A673 (cell line): ENCODE data around the genes PPP2R2B and C5orf46.

DNA sequence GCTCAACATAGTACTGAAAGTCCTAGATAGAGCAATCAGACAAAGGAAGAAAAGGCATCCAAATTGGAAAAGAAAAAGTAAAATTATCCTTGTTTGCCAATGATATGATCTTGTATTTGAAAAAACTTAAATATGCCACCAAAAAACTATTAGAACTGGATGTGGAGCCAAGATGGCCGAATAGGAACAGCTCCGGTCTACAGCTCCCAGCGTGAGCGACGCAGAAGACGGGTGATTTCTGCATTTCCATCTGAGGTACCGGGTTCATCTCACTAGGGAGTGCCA is 93.3 kb upstream of the GPR151 start:
- PRO-cap = no peak

- PRO-cap = no peak
Measured at GRCh38 chr5:146878026-146879152, at the start of gene PPP2R2B. Gene PPP2R2B (minus strand): TSS chr5:146878757.

- PRO-cap = no peak
Measured at GRCh38 chr5:146919156-146919771, 40.7 kb upstream of the PPP2R2B start.

GRCh38 chr5:147073097-147073588 is 161.7 kb upstream of the STK32A start:
- PRO-cap = no peak

DNA sequence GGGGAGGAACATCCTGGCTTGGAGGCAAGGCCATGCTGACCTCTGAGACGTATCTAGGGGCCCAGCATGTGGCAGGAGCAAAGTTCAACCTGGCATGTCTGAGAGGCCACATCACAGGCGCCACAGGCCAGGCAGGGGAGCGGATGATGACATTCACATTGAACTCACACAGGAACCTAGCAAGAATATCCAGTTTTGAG is 64.3 kb upstream of the STK32A start:
- PRO-cap = no peak

DNA sequence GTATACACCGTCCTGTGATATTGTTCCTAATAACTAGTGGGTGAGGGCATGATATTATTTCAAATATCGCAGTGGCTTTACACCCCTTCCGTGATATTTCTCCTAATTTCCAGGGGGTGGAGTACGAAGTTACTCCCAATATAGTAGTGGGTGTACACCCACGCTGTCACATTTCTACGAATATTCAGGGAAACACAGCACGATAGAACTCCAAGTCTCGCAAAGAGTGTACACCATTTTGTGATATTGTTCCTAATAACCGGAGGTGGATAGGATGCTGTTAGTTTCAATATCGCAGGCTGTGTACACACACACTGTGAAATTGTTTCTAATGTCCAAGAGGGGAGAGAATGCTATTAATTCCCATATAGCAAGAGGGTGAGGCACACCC is 865 bp upstream of the STK32A start:
- PRO-cap = no peak

- PRO-cap = no peak
Measured at GRCh38 chr5:147424498-147425202, 85.2 kb downstream of the DPYSL3 start.

GRCh38 chr5:147454483-147454994 is 55.3 kb downstream of the DPYSL3 start:
- PRO-cap = no peak

DNA sequence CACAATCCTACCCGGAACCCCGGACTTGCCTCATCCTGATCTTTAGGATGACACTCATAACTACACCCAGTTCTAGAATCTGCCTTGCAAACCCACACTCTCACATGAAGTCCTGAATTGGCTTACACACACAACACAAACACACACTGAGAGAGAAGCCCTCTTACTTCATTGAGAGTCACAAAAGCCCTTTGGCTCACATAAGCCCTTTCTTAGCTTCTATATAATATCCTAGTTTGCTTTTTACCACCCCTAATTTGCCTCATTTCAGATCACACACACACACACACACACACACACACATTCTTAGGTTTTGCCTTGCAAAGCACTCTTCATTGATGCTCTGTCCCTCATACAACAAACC is 577 bp upstream of the DPYSL3 start:
- PRO-cap = no peak

DNA sequence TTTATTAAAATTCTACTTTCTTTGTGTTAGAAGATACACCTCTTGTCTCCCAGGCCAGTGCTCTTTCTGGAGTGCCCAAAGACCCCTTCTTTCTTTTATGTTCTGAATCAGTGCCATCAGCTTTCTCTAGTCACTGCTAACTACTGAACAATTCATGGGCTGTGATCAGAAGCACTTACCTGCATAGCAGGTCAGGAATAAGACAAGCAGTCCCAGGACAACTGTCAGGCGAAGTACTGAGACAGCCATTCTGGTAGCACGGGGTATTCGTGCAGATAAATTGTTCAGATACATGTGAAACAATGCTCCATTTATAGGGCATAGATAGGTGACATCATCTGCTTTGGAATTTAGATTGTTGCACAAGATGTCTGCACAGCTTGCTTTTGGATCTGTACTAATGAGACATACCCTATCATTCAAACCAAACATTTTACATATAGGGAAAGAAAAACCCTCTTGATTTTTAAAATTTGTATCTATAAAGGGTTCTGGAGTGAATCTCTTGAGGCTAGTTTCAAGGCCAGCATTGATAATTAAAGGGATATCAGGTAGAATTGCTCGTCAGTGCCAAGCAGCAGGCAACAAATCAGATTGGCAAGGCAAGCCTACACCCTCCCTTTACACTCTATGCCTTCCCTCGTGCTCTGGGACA is at the start of gene C5orf46:
Gene C5orf46, minus strand, starts transcription at position 286 of the 655 bp plus-strand sequence.
- PRO-cap = no peak

GRCh38 chr5:147985540-147986004 is 78.2 kb upstream of the SPINK5 start:
- PRO-cap = no peak

GRCh38 chr5:148071880-148072717 is 8.3 kb downstream of the SPINK5 start:
- PRO-cap = no peak

DNA sequence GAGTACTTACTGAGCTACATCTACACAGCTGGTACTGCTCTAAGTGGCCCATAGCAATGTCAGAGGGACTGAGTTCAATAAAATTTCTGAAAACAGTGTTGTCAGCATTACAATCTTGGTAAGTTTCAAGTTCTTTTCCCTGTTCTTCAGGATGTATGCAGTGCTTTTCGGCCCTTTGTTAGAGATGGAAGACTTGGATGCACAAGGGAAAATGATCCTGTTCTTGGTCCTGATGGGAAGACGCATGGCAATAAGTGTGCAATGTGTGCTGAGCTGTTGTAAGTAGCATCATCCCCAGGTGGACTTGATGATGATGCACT is 25.5 kb downstream of the SPINK5 start:
- PRO-cap = no peak

DNA sequence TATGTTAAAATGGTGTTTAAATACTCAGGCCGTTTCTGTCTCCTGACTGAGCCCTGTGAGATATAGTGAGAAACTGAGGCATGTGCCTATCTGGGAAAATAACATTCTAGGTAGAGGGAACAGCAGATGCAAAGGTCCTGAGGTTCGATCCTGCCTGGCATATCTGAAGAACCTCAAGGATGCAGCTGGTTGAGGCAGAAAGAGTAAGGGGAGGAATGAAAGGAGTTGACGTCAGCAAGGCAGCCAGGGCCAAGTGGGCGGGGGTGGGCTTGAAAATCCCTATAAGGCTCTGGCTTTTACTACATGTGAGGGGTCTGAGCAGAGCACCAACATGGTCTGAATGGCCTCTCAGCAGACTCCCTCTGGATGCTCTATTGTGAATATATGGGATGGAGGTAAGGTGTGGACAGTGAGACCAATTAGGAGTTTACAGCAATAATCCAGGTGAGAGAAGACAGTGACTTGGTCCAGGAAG is 69.7 kb downstream of the FBXO38 start:
- PRO-cap = no peak

DNA sequence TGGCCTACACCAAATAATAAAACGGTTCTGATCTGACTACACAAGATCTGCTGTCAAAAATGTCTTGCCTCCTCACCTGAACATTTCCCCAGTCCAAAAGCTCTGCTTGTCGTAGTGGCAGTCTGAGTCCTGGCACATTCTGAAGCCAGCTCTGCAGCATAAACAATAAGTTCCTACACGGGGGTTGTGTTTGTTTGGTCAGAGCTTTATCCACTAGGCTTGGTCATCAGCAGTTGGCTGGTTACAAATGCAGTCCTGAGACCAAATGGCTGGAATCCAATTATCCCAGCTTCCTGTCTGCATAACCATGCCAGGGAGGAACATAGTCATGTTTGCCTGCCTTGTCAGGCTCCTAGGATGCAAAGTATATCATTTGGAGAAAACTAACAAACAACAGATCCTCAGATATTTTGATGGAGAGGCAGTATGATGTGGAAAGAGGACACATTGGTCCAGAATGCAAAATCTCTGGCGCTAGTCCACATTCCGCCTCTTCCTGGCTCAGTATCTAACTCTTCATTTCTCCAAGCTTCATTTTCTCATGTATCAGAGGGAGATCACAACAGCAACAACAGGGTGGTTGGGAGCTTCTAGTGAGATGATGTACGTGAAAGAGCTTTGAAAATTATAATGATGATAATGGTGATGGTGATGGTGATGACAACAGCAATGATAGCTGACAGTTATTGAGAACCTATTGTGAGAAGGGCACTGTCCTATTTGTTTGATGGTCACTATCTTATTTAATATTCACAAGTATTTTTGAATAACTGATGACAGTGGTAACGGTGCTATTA is 85.8 kb downstream of the FBXO38 start:
- PRO-cap = no peak

GRCh38 chr5:148827245-148828195 is 1.1 kb downstream of the ADRB2 start:
- PRO-cap = no peak

DNA sequence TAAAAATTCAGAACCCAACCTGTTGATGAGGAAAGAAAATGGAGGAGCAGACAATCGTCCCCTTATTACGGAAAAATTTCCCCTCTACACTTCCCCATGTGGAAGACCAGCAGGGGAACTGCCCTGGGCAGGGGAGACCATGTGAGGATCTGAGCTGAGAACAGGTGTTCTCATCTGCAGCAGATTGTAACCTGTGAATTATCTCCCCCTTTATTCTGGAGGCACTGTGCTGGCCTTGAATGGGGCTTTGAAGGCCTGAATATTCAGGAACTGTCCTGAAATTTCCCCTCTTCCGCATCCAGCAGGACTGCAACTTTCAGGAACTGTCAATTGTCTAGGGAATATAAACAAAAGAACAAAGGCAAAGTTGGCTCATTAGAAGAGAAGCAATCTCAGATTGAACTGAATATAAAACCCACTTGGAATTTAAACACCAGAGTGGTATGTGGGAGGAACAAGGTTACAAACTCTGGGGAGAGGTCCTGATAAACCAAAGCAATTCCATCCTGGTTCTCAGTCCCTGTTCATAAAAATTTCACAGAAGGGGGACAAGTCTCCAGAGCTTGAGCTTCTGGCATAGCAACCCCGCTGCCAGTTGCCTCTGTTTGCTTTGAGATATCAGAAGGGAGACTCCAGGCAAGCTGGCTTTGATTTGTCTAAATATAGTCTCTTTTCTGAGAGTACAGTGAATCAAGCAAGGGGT is 47.3 kb downstream of the ADRB2 start:
- PRO-cap = no peak

DNA sequence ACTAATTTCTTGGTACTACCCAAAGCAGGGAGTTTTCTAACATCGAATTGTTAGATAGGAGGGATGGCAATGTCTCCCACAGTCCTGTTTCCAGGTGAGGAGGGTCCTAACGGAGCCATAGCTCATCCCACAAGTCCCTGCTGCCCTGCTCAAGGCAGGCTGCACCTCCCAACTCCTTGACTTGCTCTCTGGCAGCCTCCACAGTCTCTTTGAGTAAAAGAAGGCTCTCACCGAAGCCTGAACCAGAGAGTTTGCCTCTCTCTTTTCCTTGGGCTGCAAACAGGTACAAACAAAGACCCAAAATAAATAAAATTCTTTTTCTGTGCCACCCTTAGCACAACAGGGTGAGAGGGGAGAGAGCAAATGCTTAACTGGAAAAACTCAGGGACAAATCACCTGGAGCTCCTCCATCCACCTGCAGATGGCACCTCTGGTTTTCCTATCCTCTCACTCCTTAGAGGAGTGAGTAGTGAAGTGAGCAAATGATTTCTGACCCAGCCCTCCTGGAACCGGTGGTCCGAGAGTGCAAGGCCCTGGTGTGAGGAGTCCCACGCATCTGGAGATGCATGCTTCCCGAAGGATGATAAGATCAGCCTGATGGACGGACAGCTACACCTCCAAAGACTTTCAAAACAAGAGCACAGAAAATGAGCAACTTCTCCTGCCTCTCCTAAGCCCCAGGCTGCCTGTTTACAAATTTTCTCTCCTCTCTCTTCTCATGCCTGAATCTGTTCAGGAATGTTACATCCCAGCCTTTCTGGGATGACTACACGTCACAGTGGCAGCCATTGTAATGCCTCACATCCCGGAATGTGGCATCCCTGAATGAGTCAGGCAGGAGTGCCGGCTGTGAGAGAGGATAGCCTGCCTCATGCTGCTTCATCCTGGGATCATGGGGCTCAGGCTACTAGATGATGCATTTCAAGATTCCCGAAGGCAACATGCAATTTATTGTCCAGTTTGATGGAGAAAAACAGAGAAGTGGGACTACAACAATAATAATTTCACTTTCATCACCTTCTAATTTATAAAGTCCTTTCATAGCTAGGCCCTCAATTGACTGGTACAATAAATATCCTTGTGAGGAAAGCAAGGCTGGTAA is 86.4 kb downstream of the ADRB2 start:
- PRO-cap = no peak

DNA sequence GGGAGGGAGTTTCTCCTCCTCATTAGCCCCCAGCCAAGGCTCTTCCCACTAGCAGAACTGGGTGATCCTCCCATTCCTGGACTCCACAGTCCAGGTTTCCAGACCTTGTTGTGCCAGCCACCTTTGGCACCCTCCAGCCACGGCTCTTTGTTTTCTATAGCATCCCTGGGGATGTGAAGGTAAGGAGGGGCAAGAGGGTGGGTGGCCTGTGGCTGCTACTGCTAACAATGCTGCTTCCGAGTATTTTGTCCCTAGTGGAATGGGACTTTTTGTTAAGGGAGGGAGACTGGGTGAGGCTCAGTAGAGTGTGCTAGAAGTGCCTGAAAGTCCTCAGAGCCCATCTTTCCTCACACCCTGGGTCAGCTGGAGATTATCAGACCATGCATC is 94.5 kb downstream of the ADRB2 start:
- PRO-cap = no peak

DNA sequence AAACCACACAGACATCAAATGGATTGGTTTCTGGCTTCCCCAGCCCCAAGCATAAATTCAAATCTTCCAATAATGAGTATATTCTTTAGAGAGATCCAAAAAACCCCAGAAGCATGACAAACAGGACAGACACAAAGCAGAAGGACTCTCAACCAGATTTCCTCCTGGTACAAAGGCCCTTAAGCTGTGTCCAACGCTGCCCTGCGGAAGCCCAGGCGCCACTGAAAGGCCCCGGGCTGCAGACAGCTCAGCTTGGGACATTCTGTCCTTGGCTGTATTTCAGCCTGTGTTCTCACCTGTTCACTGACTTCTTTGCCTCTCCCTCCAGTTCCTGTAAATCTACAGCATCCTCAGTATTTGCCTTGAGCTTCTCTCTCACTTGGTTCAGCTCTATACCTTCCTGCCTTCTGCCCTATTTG is 96.6 kb downstream of the SH3TC2 start:
- PRO-cap = no peak